Colon Carcinoma Metastatic in the Brain (tissue), 2 donors: Measurements from ENCODE around the genes SLCO4C1 and EFNA5.

- PRO-cap, 2 experiments: peak in 1 of 2 experiments; most common plus-strand start chr5:96934458 (in 1)
These were observed 1.6 kb upstream of the LNPEP start for GRCh38 chr5:96934227-96934647.

GRCh38 chr5:97167256-97168113, 15.6 kb downstream of the RIOK2 start:
- PRO-cap, 2 experiments: no peak in any of the 2 experiments

- PRO-cap, 2 experiments: no peak in any of the 2 experiments
These were observed 5.3 kb upstream of the RGMB start for GRCh38 chr5:98767958-98768703.

- PRO-cap, 2 experiments: no peak in any of the 2 experiments
These were observed 35.5 kb downstream of the CHD1 start for GRCh38 chr5:98893197-98893730.

DNA sequence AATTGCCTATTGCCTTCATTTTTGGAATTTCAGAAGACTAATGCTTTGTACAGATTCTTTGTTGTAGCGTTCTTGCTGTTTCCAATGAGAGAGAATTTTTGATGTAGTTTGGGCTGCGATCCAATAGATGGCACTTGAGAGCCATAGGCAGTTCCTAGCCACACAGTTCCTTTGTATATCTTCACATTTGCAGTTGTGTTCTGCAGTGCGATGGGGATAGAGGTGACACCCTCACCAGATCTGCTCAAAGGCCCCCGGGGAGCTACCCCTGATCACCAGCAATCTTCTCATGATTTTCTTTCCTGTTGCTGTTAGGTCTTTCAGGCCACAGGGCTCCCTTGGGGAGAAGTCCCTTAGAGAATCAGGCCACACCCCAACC, 353.8 kb downstream of the SLCO4C1 start:
- PRO-cap, 2 experiments: no peak in any of the 2 experiments

DNA sequence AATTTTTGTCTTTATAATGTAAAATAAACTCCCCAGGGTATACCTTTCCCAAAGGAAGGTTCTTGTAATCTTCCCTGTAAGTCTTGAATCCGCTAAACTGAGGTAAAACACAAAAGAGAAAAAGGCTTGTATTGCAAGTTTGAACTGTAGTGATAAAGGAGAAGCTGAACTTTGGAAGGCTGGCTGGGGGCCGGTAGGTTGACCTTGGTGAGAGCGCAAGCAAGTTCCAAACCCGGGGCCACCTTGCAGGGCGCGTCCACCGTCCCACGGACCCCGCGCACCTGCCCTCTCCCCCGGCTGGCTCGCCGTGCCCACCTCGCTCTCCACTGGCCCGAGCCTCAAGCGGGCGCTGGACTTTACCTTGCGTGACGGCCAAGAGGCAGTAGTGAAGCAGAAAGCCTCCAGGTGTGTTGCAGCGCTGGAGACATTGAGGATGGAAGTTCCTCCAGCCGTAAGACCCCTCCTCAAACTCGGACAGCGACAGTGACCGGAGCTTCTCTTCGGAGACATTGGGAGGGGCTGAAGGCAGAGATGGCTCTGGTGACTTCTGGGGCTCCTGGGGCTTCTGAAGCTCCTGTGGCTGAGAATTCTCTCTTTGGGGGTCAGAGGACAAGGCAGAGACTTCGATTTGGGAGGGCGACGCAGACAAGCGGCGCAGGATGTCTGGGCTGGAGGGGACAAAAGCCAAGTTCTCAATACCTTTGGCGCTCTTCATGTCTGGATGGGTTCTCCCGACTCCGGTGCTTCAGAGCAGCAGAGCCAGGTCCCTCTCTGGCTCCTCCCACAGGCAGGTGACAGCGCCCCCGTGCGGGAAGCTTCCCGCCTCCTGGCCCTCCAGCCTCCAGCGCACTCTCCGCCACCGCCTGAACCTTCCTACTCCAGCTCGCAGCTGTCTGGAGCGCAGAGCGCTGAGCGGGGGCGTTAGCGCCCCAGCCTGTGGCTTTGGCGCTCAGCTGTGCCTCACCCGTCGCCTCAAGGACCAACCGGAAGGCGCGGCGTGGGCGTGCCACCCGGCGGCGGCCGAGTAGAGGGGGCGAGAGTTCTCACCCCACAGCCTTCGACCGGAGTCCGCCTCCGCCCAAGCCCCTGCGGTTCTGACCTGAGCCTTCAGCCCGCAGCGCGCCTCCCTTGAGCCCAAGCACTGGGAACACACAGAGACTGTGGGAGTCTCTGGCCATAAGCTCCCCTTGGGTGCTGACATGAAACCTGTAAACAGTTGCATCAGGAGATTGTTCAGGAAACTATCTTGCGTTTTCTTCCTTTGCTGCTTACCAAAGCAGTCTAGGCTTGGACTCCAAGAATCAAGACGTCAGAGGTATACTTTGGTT, at the start of gene SLCO4C1:
TSS of gene SLCO4C1 (minus strand) at position 737 of the 1,328 bp plus-strand sequence.
- PRO-cap, 2 experiments: no peak in any of the 2 experiments

- PRO-cap, 2 experiments: no peak in any of the 2 experiments
These were observed 52.7 kb downstream of the PAM start for GRCh38 chr5:102807656-102808298.

DNA sequence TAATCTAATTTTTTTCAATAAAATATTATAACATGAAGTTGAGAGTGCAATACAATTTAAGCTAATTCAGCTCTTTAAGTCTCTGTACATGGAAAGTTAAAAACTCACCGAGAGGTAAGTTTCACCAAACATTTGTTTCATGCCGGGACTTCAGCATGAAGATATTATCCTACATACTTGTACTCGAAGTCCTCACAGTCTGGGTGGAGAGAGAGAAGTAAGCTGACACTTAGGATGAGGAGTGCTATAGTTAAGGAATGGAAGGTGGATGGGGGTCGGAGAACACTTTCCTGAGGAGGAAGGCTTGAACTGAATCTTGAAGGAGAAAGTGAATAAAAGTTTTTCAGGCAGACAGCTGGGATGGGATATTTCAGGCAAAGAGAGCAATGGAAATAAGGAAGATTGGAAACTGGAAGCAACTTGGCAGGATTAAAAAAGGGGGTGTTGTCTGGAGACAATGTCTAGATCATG, 167.0 kb downstream of the PAM start:
- PRO-cap, 2 experiments: no peak in any of the 2 experiments

DNA sequence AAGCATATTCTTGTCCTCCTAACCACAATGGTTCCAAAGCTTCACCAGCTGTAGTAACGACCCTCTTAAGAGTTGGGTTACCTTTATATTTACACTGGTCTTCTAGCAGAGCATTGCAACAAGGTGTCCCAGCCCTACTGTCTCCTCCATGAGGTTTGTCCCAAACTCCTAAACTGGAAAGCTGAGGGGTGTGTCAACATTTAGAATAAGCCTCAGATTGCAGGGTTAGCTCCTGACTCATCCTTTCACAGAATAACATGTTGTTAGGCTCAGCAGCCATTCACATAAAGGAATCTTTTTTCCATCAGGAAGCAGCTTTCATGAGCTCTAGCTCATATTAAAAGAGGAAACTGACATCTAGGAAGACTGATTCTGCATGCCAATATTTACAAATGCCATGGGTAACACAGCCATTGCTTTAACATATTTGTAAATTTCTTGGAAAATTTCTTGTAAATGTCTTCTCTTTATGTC, 238.7 kb downstream of the EFNA5 start:
- PRO-cap, 2 experiments: no peak in any of the 2 experiments

DNA sequence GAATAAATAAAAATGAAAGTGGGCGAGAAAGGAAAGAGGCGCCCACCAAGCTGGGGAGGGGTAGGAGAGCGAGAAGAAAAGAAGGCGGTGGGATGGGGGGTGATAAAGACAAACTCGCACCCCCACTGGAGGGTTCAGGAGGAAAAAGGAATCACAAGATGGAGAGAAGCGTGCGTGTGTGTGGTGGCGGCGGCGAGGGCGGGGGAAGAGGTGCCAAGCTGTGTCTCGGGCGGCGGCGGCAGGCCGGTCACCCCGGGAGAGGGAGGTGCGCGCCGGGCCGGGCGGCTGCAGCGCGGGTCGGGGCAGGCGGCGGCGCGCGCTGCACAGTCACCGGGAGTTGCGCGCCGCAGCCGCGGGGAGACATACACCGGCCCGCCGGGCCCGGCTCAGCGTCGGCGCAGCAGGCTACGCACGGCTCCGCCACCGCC, at the start of gene EFNA5:
TSS of gene EFNA5 (minus strand) at position 212 of the 428 bp plus-strand sequence.
- PRO-cap, 2 experiments: no peak in any of the 2 experiments

DNA sequence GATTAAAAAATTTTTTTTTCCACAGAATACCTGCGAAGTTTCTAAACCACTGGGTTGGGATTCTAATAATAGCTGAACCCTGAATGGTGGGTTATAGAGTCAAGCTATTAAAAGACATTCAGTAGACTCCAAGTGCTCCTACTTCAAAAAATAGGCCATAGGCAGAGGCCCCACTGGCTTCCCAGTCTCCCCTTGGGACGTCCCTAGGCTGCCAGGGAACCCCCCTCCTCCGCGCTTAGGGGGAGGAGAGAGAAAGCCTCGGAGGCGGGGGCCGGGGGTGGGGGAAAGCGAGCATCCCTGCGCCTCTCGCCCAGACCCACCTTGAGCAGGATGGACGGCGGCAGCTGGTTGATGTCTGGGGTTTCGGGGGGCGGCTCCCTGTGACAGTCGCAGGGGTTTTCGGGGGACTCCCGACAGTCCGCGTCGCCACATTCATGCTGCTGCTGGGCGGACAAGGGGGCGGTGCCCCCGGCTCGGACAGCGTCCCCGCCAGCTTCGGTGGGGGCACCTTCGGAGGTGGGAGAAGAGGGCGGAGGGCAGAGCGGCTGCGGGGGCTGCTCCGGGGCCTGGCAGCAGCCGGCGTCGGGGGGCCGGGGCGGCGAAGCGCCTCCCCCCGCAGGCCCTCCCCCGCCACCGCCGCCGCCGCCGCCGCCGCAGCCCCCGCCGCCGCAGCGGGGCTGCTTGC, 1.4 kb downstream of the FBXL17 start:
- PRO-cap, 2 experiments: no peak in any of the 2 experiments

GRCh38 chr5:108382727-108383749, 1.1 kb upstream of the FBXL17 start:
- PRO-cap, 2 experiments: no peak in any of the 2 experiments

DNA sequence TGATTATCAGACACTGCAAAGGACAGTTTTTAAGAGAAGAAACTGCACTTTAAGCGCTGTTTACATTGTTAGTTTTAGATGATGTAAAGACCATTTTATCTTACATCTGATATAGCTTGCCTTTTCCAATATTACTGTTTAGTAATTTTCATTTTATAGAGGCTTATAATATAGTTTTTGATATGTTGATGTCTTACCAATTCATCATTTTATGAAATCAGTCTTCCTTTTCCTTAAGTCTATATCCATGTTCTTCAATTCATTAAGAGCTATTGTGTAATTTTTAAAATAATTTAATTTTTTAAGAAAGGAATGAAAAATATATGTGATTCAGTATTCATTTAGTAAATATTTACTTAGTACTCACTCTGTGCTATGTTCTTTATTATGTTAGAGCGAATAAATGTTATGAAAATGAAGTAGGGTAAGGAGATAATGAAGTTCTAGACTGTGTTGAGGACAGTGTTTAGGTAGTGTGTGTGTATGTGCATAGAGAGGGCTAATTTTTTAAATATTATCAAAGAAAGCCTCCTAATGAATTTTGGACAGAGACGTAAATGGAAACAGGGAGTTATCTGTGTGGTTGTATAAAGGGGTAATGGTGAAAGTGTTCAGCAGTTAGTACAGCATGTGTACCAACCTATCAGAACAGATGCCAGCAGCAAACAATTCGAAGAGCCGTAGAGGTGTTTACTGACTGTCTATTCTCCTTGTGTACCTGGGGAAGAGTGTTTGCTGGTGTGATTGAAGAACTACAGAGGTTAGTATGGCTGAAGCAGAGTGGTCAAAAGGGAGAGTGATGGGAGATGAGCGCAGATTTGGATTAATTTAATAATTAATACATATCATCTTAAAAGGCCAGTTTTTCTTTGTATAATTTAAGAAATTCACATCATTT, 216.3 kb downstream of the FER start:
- PRO-cap, 2 experiments: no peak in any of the 2 experiments

DNA sequence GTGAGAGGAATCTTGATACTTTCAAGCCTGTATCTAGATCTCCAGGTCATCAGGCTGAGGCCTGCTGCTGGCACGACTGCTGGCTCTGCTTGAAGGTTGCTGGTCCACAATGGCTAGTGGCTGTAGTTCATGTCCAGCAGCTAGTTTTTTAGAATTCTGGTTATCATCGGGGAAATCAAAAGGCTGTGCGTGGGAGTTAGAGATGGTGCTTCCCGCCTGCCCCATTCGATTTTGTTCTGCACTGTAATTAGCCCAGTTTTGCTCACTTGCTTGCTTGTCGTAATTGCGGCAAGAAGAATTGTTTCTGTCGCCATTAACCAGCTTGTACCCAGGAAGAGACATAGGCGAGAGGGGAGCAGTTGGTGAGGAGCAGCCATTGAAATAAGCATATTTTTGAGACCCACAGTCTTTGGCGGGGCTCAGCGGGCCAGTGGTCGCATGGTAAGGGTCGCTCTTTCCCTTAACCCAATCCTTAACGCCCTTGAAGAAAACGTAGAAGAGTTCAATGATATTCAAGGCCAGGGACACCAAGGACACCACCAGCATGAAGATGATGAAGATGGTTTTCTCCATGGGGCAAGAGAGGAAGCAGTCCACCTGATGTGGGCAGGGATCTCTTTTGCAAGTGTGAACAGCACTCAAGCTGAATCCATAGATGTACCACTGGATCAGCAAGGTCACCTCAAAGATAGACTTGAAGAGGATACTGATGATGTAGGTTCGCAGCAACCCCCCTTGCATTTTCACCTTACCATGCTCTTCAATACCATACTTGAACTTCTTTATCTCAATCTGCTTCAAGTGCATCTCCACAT, 303.8 kb downstream of the FER start:
- PRO-cap, 2 experiments: no peak in any of the 2 experiments

DNA sequence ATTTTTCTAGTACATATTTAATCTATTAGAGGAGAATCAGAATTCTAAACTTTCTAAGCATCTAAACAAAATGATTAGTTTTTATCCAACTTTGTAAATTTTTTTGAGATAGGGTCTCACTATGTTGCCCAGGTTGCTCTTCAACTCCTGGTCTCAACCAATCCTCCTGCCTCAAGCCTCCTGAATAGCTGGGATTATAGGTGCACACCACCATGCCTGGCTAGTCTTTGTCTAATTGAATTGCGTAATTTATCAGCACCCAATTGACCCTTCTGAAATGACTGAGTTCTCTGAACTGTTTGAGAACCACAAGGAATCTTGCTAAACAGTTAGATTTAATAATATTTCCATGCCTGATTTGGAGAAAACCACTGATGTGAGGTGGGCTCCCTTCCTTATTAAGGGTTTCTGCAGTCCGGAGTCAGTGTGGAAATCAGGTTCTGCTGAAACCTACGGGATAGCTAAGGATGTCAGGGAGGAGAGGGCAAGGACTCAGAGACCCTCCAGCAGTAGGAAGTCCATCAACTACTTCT, 75.7 kb downstream of the PJA2 start:
- PRO-cap, 2 experiments: no peak in any of the 2 experiments

- PRO-cap, 2 experiments: no peak in any of the 2 experiments
These were observed 45.9 kb upstream of the PJA2 start for GRCh38 chr5:109455419-109456293.

DNA sequence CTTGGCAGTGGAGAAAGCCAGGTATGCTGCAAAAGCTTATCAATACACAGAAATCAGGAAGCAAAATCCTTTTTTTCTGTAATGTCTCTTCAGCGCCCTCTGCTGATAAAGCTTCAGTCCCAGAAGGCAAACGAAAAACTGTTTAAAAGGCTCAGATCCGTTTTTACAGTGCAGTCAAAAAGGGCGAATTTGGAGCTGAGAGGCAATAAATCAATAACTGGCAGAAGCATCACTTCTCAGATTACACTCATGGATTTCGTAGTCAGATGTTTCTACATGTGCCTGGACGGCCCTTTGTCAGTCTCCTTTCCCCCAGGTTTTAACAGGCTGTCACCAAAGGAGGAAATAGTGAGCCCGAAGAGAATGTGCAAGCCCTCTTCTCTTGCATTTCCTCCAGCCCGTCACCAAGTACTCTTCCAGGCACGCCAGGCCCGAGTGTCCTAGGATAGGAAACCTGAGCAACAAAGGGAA, 1.0 kb upstream of the MAN2A1 start:
- PRO-cap, 2 experiments: no peak in any of the 2 experiments

DNA sequence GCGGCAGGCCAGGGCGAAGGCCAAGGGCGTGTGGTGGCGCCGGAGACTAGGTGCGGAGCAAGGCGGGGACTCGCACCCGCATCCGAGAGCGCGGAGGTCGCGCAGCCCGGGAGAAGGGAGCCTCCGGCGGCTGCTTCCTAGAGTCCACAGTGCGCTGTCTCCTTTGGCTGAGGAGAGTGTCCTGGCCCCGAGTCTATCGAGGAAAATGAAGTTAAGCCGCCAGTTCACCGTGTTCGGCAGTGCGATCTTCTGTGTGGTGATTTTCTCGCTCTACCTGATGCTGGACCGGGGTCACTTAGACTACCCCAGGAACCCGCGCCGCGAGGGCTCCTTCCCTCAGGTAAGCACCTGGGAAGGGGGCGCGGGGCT, 470 bp downstream of the MAN2A1 start:
- PRO-cap, 2 experiments: peak in 1 of 2 experiments; most common plus-strand start position 135 of the sequence (in 1); most common minus-strand start position 153 of the sequence (in 1)

- PRO-cap, 2 experiments: no peak in any of the 2 experiments
These were observed 114.2 kb downstream of the MAN2A1 start for GRCh38 chr5:109803833-109804323.

- PRO-cap, 2 experiments: no peak in any of the 2 experiments
These were observed 262.0 kb downstream of the MAN2A1 start for GRCh38 chr5:109951657-109952172.